Placental pericyte (primary cell): ENCODE measurements around the genes SEMG1, SPINT3 and WFDC9.

- CAGE, long polyA plus RNA, result no peak
These were observed 3.2 kb downstream of the HNF4A start for GRCh38 chr20:44358589-44359263.

DNA sequence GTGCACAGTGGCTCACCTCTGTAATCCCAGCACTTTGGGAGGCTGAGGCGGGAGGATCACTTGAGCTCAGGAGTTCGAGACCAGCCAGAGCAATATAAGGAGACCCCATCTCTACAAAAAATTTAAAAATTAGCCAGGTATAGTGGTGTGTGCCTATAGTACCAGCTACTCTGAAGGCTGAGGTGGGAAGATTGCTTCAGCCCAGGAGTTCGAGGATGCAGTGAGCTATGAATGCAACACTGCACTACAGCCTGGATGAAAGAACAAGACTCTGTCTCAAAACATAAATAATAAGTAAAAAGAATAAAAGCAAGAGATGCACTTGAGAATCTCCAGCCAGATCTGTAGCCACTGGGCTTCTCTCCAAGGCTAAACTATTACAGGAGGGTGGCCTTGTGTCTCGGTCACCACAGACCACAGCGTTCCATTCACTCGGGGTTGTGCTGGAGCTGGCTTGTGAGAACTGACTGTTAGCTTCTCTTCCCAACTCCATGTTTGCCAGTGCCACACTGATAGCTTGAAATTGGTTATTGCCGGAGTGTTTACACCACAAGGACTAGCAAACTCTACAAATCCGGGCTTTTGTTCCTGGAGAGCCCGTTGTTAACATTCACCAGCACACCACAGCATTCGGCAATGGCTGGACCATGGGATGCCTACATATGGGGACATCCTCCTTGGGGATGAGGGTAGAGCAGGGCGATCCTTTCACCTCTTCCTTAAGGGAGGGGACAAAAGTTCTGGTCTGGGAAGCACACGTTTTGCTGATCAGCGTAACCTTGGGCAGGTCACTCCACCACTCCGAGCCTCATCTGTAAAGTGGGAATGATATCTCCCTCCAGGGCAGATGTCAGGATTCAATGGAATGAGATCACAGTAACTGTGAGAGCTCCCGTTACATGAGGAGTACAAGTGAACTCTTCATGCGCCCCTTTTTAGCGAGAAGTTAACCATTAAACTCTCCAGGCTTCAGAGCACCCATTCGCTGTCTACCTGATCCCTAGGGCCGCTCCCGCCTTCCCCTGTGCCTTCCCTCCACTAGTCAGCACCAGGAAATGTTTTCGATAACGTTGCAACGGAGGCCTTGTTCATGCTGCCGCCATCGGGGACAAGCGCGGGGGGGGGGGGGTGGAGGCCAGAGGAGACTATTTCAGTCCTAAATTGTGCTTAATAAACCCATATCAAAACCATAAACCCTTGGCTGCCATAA lies 41.9 kb upstream of the TTPAL start:
- CAGE, long polyA plus RNA, result no peak

- CAGE, long polyA plus RNA, result no peak
These were observed 6.1 kb upstream of the PKIG start for GRCh38 chr20:44576204-44576669.

GRCh38 chr20:44637264-44638101 lies 14.0 kb downstream of the ADA start:
- CAGE, long polyA plus RNA, result no peak

DNA sequence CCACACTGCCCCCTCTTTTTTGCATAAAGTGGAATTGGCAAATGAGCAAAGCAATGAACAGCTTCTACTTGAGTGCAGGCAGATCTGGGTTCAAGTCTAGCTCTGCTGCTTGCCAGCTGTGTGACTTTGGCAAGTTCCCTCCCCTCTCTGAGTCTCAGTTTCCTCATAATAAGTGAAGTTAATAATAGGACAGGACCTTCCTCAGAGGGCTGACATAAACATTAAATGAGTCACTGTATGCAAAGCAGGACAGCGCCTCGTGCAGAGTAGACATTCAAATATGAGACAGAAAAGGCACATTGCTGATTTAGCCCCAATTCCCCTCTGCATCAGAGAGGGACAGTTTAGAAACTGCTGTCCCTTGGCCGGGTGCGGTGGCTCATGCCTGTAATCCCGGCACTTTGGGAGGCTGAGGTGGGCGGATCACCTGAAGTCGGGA lies 4.7 kb downstream of the ADA start:
- CAGE, long polyA plus RNA, result no peak

GRCh38 chr20:44809871-44810333 lies 444 bp downstream of the RIMS4 start:
- CAGE, long polyA plus RNA, result no peak

DNA sequence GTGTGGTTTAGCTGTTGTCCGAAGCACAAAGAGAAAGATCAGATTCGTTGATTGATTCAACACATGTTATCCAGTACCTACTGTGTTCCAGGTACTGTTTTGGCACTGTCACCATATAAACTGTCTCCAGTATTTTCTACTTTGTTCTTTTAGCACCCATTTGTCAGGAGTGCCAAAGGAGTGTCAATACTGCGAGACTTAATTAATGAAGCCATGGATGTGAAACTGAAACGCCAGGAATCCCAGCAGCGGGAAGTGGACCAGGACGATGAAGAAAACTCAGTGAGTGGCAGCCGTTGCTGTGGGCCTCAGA lies 33.9 kb downstream of the STK4 start:
- CAGE, long polyA plus RNA, result no peak

DNA sequence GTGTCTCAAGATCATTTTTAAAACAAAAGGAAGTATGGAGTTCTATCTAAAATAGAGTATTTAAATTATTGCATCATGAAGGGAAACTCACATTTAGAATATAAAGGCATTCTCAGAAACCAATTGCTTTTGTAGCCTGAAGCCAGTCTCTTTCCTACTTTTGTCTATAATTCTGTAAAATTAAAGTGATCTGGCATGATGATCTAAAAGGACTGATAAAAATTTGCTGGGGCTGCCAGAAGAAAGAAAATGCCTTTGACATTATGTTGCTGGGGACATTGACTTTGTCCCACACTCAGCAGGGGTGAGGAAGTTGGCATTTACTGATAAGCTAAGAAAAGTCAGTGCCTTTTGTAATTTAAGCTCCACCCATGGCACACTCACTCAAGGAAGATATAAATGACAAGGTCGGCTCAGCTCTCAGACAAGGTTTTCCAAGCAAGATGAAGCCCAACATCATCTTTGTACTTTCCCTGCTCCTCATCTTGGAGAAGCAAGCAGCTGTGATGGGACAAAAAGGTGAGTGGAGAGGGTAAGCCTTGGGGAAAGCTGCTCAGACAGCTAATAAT lies at the start of gene SEMG1:
SEMG1 (plus strand) TSS at position 423 of the 569 bp plus-strand sequence.
- CAGE, long polyA plus RNA, result no peak

- CAGE, long polyA plus RNA, result no peak
These were observed 4.8 kb downstream of the SDC4 start for GRCh38 chr20:45343218-45344126.

DNA sequence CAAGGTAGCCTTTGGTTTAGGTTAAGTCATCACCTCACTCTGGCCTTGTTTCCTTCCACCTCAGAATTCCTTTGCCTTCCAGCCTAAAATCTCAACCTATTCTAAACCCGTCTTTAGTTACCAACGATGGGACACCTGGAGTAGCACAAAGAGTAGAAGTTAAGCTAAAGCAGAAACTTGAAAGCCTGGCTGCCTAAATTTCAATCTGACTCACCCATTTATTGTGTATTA lies 1.6 kb downstream of the SDC4 start:
- CAGE, long polyA plus RNA, result no peak

DNA sequence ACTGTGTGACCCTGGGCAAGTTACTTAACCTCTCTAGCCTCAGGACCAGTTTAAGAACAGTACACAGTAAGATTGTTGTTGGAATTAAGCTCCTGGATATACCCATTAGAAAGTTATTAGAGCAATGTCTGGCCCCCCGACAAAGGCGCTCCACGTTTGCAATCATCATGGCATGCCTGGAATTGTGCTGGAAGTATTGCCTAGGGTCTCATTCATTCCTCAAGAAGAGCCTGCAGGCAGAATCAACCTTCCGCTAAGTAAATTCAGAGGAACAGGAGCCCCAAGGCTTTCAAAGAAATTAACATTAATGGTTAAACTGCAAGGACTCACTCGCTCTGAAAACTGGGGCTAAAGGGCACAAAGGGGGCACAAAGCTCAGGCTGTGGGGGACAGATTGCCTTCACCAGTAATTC lies 1.3 kb downstream of the SDC4 start:
- CAGE, long polyA plus RNA, result no peak

DNA sequence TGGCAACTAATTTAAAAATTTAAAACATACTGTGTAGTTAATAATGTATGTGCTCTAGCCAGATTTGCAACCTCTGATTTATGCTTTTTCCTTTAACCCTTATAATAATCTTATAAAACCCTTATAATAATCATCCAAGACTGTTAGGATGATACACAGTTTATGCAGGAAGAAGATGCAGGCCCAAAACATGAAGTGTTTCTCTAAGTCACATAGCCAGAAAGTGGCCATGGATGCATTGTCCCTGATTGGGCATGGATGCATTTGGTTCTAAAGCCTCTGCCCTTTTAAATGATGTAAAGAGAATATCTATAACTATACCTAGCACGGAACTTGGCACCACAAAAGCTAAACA lies 2.1 kb upstream of the WFDC2 start:
- CAGE, long polyA plus RNA, result no peak

- CAGE, long polyA plus RNA, result no peak
These were observed at the start of gene SPINT3 for GRCh38 chr20:45515416-45515800. TSS of gene SPINT3 (minus strand) at chr20:45515622.

DNA sequence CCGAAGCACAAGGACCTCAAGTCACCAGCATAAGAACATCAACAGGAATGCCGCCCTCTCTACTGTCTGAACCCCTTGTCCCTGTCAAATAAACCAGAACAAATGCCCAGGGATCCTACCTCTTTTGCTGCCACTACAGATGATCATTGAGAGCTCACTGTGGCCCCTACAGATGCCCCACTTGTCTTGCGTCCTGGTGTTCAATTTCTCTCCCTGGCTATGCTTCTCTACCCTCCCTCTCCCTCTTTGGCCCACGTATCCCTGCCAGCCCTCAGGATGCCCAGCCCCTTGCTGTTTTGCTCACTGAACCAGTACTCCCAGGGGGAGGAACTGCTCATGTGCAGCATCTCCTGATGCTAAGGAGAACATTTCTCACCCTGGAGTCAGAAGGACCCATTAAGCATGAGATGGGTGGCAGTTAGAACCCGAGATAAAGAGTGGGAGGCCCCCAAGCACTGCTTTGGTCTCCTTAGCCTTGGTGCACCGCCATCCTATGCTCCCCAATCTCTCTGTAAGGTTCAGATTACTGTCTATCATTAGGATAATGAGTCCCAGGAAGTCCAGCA lies at the start of gene WFDC9:
WFDC9 (minus strand) TSS at position 201 of the 566 bp plus-strand sequence.
- CAGE, long polyA plus RNA, result no peak

DNA sequence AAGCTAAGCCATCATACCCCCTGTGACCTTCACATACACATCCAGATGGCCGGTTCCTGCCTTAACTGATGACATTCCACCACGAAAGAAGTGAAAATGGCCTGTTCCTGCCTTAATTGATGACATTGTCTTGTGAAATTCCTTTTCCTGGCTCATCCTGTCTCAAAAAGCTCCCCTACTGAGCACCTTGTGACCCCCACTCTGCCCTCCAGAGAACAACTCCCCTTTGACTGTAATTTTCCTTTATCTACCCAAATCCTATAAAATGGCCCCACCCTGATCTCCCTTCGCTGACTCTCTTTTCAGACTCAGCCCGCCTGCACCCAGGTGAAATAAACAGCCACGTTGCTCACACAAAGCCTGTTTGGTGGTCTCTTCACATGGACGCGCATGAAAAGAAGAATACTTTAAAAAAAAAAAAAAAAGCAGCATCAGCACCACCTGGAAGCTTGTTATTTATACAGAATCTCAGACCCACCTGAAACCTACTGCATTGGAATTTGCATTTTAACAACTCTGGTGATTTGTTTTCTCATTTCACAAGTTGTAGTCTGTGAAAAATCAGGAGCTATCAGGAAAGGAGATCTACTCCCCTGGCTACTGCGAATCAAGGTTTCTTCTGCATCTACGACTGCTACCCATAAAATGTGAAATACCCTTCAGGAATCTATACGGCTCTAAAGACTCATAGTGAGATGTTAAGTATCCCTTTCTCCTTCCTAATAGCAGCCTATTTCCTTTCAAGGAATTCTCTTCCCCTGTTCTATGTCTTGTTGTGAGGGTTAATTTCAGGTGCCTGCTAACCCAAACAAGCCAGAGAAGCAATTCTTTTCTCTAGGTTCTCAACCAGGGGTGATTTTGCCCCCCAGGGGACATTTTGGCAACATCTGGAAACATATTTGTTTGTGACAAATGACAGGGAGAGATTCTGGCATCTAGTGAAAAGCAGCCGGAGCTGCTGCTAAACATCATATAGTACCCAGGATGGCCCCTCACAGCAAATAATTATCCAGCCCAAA lies 26.5 kb downstream of the WFDC3 start:
- CAGE, long polyA plus RNA, result no peak

DNA sequence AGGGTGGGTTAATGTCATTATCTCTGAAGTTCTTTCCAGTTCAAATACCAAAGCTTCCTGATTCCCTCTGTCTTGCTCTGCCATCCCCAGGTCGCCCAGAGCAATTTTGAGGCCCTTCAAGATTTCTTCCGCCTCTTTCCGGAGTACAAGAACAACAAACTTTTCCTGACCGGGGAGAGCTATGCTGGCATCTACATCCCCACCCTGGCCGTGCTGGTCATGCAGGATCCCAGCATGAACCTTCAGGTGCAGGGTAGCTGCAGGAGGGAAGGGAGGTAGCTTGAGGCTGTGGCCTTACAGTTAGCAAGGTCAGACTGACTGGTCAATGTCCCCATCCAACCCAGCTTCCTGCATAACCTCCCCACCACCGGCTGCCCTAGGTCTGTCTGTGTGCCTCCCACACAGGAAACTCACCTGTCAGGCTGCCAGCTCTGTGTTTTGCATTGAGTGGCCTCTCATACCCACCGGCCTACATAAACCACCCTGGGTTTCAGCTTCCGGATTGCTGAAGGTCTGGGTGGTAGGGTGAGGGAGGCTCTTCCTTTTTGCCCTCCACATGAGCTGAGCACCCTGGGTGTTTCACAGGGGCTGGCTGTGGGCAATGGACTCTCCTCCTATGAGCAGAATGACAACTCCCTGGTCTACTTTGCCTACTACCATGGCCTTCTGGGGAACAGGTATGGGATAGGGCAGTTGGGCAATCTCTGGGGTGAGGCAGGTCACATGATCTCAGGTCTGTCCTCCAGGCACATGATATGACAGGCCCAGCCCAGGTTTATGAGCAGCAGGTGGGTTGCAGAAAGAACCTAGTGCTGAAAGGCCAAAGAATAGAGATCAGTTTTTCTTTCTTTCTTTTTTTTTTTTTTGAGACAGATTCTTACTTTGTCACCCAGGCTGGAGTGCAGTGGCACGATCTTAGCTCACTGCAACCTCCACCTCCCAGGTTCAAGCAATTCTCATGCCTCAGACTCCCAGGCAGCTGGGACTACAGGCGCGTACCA lies 1.8 kb downstream of the CTSA start:
- CAGE, long polyA plus RNA, result no peak

DNA sequence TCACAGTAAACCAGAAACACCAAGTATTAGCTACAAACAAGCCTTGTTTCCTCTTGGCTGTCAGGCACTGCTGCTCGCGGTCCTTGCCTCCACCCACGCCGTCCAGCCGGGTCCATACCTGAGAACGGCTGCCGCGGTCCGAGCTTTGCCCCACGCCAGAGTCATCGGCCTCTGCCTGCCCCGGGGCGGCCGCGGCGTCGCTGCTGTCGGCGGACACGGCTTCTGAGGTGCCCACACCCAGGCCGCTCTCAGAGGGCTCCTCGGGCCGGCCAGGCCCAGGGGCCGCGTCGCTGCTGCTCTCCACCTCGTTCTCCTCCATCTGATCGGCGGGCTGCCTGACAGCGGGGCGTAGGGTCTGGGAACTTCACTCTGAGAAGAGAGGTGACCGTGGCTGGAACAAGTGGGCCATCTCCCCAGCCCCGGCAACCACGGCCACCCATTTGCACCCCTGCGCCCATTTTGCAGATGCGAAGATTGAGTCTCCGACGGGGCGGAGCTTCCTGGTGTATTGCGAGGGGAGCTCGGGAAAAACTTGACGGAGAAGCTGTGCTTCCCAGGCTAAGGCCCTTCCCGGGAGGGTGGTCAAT lies 818 bp downstream of the ZNF335 start:
- CAGE, long polyA plus RNA, result no peak

DNA sequence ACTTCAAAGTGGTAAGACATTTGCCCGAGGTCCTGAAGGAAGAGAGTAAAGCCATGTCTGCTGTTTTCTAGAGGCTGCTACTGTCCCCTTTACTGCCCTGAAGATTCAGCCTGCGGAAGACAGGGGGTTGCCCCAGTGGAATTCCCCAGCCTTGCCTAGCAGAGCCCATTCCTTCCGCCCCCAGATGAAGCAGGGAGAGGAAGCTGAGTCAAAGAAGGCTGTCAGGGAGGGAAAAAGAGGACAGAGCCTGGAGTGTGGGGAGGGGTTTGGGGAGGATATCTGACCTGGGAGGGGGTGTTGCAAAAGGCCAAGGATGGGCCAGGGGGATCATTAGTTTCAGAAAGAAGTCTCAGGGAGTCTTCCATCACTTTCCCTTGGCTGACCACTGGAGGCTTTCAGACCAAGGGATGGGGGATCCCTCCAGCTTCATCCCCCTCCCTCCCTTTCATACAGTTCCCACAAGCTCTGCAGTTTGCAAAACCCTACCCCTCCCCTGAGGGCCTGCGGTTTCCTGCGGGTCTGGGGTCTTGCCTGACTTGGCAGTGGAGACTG lies 465 bp upstream of the MMP9 start:
- CAGE, long polyA plus RNA, result no peak

DNA sequence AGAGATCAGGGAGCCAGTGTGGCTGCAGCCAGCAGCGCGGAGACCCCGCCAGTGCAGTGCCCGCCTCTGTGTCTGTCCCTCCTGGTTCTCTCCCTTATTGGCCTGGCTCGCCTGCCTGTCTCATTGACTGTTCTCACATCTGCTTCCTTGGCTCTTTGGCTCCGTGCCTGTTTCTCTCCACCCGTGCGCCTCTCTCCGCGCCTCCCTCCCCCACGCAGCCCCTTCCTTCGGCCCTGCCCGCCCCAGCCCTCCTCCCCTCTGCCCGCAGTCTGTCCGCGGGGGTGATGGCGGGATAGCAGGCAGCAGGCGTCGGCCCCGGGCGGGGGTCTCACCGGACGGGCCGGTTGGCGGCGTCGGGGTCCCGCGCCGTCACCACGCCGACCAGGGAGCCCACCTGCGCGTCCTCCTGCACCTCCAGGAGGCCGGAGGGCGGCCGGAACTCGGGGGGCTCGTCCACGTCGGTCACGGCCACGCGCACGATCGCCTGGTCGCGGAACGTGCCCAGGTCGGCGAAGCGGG lies 91.9 kb downstream of the CD40 start:
- CAGE, long polyA plus RNA, result no peak

DNA sequence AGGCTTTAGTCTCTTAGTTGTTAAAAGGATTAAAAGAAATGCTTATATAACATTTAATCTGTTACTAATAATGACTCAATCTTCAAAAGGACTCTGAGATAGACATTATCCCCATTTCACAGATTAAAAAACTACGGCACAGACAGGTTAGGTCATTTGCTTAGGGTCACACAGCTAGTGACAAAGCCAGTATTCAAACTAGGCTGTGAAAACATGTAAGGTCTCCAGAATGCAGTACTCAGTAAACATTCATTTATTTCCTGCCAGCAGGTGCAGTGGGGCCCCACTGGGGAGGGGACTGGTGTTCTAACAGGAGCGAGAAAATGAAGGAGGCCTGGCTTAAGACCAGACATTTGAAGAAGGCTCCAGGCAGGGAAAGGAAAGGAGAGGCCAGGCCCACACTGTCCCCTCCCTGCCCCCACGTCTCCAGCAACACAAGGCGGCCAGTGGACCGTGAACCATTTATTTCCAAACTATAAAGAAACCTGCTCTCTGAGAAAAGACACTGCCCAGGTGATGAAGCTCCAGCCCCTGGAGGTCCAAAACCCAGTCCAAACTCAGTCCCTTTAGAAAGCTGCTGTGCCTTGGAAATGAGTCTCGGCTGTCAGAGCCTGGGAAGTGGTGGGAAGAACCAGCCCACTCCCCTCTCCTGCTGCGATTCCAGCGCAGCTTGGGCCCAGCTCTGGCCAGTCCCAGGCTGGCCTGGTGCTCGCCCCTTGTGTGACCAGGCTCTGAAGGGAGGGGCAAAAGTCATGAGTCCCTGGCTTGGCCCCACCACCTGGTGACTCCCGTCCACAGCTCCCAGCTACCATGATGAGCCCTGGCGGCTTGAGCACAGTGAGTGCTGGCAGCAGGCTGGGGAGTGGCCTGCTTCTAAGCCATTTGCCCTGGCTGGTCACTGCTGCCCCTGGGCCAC lies 14.5 kb downstream of the SLC35C2 start:
- CAGE, long polyA plus RNA, result no peak